ENCODE measurements around a stretch of chr1.

GRCh38 chr1:20473023-20473847, 12.8 kb downstream of the CAMK2N1 start:
- PRO-cap: no peak
- RAMPAGE, long total RNA: no peak

DNA sequence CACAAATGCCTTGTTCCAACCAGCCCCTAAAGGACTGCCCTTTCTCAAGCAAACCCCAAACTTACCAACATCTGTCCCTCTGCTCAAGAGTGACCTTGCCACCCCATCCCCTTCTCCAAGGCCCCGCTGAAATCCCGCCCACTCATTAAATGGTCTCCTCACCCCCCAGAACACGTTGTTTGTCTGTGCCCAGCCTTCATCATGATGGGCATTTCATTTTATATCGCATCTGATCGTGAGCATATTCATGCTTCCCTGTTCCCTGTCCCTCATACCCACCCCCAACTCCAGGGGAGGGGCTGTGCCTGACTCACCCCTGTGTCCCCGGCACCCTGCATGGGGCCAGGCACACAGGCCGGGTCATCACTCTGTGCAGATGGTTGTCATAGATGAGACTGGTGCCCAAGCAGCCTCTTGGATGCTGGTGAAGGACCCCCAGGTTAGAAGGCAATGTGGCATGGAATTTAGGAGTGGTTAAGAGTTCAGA, 11.1 kb downstream of the CAMK2N1 start:
- PRO-cap: no peak
- RAMPAGE, long total RNA: no peak

GRCh38 chr1:20666096-20666785, 5.1 kb upstream of the DDOST start:
- PRO-cap: bidirectional peak, plus-strand start at chr1:20666290, minus-strand start at chr1:20666235
- RAMPAGE, long total RNA: start-site peak on the minus strand at chr1:20666505-20666513, 5 reads

DNA sequence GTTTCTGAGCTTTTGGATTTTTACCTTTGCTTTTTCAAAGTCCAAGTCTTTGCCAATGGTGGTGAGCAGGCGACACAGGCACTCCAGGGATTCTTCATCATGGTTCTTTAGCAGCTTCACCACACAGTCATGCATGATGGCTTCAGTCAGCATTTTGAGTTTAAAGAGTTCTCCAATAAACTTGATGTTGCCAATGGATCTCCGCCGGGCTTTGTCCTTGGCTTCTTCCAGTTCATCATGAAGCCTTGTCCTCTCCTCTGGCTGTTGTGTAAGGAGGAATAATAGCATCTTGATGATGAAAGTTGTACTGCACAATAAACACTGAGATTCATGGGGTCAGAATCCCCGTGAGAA, 77.3 kb upstream of the HP1BP3 start:
- PRO-cap: no peak
- RAMPAGE, long total RNA: start-site peak on the minus strand centred at position 138 of the sequence, 79 bp wide, 32 reads

GRCh38 chr1:20875537-20876110, 88.5 kb upstream of the HP1BP3 start:
- PRO-cap: no peak
- RAMPAGE, long total RNA: no peak

- PRO-cap: no peak
- RAMPAGE, long total RNA: no peak
Measured at GRCh38 chr1:20972871-20973261, 185.8 kb upstream of the HP1BP3 start.

DNA sequence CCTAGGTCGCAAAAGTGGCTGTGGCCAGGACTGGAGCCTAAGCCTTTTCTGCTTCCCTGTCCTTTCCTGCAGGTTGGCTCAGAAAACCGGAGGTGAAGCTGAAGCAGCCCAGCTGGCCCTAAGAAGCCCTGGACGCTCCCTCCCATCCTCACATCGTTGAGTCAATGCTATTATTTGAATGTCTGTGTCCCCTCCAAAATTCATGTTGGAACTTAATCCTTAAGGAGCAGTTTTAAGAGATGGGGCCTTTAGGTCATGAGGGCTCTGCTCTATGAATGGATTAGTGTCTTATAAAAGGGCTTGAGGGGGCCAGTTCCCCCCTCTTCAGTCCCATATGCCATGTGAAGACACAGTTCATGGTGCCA, 23.5 kb downstream of the ECE1 start:
- PRO-cap: no peak
- RAMPAGE, long total RNA: no peak

GRCh38 chr1:21268276-21269178, 21.7 kb downstream of the ECE1 start:
- PRO-cap: no peak
- RAMPAGE, long total RNA: start-site peak on the minus strand at chr1:21268448-21269404, 19 reads

DNA sequence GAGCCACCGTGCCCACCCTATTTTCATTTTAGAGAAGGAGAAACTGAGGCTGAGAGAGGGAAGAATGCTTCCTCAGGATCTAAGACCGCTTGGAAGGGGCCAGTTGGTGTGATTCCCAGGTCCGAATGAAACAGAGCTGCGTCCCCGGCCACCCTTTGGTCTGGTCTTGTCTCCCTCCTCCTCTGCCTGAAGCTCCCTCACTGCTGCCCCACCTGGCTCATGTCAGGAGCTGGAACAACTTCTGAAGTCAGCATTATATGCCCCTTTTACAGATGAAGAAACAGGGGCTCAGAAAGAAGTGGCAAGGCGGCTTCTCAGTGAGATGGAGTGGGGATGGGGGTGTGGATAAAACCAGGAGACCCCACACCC, 31.6 kb upstream of the ECE1 start:
- PRO-cap: no peak
- RAMPAGE, long total RNA: no peak

DNA sequence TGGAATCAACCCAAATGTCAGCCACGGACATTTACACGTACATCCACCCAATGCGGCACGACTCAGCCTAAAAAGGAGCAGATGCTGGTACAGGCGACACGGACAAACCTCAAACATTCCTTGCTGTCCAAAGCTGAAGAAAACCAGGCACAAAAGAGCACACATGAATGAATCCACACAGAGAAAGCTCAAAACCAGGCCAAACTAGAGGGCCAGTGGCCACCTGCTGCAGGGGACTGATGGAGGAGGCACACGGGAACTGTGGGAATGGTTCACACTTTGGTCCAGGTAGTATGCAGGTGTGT, 46.9 kb upstream of the ECE1 start:
- PRO-cap: no peak
- RAMPAGE, long total RNA: no peak

DNA sequence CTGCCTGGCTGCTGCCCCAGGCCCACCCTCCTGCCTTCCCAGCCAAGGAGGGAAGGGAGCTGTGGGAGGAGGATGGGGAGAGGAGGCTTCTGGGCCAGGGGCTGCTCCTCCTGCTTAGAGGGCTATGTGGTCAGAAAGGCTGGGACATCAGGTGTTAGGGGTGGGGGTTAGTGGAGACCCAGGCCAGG, 48.5 kb upstream of the ECE1 start:
- PRO-cap: bidirectional peak, plus-strand start at position 117 of the sequence, minus-strand start outside the sequence
- RAMPAGE, long total RNA: no peak

DNA sequence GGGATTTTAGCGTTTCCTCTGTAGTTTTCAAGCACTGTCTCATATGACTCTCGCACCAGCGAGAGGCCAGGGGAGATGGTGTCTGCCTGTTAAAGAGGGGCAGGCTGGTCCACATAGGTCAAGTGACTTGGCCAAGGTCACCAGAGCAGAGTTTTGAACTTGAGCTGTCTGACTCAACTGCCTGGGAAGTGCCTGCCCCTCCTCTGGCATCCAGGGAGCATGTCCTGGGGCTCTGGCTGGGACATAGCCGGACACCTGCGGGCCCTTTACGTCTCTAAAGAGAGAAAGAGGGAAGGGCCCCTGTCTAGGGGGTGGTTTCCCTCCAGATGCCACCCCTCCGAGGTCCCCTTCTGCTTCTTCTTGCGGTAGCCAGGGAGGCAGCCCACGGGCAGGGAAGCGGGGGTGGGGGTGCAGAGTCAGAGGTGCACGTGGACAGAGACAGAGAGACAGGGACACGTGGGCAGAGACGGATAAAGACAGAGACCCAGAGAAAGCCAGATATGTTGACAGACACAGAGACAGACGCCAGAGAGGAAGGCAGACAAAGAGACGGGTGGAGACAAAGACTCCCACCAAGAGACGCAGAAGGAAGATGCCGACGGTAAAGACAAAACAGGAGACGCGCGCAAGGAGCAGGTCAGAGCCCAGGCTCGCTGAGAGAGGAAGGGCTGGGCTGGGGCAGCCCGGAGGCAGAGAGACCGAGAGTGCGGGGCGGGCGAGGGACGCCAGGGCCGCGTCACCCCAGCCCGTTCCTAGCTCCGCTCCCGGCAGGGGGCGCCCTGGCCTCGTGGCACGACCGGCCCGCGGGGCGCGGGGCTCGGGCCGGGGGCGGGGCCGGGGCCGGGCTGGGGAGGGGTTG, 518 bp upstream of the ALPL start:
- PRO-cap: no peak
- RAMPAGE, long total RNA: no peak

- PRO-cap: no peak
- RAMPAGE, long total RNA: no peak
Measured at GRCh38 chr1:21546342-21546559, 37.0 kb downstream of the ALPL start.

- PRO-cap: no peak
- RAMPAGE, long total RNA: no peak
Measured at GRCh38 chr1:21622327-21622868, 46.8 kb downstream of the RAP1GAP start.

DNA sequence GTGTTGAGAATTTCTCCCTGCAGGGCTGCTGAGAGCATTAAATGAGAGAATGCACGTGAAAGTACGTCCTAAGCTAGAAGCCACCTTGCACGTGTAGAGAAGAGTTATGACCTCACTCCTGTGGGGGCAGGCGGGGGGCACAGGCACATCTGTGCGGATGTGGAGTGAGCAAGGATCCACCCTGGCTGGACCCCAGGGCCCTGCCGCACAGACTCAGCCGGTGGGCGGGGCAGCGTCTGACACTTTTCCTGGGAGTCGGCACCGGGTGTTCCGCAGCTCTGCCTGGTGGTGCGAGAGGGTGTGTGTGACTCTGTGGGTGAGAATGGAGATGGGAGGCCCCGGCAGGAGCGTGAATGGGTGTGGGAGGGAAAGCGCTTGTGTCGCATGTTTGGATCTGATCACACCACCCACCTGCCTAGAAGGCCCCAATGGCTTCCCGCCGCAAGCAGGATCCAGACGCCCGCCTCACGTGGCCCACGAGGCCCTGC, 29.6 kb downstream of the RAP1GAP start:
- PRO-cap: no peak
- RAMPAGE, long total RNA: no peak

DNA sequence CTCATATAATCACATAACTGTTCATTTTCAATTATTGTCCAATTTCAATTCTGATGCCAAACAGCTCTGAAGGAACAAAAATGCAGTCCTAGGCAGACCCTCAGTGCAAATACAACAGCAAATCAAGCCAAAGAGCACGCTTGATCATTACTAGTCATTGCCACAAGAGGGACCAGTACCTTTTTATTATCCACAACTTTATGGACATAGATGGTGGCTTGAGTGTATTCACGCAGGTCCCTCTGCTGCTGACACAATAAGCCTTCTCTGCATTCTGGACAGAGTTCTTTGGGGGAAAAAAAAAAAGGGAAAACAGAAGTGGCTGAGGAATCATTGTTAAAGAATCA, 34.1 kb upstream of the RAP1GAP start:
- PRO-cap: no peak
- RAMPAGE, long total RNA: start-site peak on the minus strand centred at position 151 of the sequence, 88 bp wide, 21 reads; start-site peak on the minus strand centred at position 267 of the sequence, 28 bp wide, 19 reads

- PRO-cap: no peak
- RAMPAGE, long total RNA: no peak
Measured at GRCh38 chr1:21723834-21724438, 54.8 kb upstream of the RAP1GAP start.

- PRO-cap: no peak
- RAMPAGE, long total RNA: no peak
Measured at GRCh38 chr1:21791357-21791645, 8.4 kb upstream of the USP48 start.

- PRO-cap: bidirectional peak, plus-strand start at chr1:21896905, minus-strand start at chr1:21896833
- RAMPAGE, long total RNA: no peak
Measured at GRCh38 chr1:21896660-21897327, 40.3 kb downstream of the HSPG2 start.

DNA sequence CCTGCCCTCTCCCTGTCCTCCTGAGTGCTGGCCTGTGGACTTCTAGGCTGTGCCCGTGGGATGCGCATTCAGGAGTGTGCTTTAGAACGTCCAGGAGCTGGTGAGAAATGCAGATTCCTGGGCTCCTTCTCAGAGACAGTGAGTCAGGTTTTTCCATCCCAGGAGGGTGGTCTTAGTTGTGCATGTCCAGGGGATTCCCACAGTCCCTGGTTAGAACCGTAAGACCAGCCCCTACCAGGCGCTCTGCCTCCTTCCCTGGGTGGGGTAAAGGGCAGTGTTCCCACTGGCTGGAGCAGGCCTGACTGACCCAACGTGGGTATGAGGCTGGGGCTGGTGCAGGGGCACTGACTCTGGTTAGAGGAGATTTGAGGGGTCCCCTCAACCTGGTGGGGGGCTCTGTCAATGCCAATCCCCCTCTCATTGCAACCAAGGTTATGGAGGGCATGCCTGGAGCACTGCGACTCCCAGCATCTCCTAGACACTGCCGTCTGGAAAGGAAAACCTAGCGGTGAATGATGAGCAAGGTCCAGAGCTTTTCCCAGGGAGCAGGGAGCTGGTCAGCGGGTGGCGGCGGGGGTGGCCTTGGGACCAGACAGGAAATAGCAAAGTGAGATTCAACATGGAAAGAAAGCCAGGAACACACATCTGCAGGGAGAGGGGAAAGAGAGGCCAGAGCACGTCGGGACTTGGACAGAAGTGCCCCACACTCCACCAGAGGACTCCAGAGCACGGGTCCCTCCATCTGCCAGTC, 38.6 kb downstream of the HSPG2 start:
- PRO-cap: no peak
- RAMPAGE, long total RNA: no peak

Data from vagina (tissue), 1 donor.